ENCODE measurements around a stretch of chr9.

DNA sequence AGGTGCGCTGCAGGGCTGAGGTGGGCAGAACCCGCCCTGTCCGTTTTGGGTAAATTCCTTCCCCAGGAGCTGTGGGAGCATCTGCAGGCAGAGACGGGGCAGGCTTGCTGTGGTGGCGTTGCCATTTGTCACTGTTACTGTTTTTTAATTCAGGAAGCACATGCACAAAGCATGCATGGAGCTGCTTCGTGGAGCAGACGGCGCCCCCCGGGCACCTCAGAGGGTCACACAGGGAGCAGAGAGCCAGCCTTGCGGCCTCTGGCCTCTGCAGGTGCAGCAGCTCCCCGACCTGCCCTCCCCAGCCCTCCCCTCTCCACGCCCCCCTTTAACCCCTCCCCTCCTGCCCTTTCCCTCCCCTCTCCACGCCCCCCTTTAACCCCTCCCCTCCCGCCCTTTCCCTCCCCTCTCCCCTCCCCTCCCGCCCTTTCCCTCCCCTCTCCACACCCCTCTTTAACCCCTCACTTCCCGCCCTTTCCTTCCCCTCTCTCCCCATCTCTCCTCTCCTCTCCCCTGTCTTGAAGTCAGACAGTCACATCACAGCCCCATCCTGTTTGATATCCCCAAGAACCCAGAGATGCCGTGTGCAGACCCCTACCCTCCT, 29.4 kb upstream of the UBAC1 start:
- PRO-cap, result no peak

DNA sequence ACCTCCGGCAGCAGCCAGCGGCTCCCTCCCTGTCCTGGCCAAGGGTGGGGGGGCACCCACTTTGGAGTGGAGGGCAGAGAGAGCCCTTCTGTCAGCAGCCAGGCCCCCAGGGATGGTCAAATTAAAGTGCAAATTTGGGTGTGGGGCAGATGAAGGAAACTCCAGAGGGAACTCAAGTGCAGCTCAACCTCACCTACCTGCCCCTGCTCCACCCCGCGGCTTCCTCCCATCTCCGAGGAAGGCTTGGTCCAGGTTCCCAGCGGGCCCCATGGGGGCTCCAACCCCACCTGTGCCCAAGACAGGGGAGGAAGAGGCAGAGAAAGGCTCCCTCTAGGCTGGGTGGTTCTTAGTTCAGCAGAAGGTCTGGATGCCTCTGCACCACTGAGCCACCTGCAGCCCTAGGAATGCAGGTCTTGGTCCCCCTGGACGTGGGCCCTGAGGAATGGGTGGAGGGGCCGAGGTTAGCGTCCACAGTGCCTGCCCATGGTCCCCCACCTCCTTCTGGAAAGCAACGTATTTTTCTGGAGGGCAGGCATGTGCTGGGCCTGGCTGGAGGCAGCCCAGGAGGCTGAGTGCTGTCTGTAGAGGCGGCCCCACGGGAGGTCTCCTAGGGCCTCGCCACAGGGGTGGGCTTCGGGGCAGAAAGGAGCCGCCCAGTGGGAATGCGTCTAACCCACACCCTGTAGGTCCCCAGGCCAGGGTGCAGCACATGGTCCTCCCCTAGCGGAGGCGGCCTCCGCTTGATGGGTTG, 48.0 kb upstream of the UBAC1 start:
- PRO-cap, result no peak

GRCh38 chr9:136088872-136089204, 6.3 kb downstream of the NACC2 start:
- PRO-cap, result no peak

- PRO-cap, result unidirectional peak, plus-strand start at chr9:136117977
These were observed 1.2 kb downstream of the TMEM250 start for GRCh38 chr9:136117226-136118035.

GRCh38 chr9:136245903-136246431, 355 bp upstream of the QSOX2 start:
- PRO-cap, result bidirectional peak, plus-strand start at chr9:136246091, minus-strand start at chr9:136245812

- PRO-cap, result bidirectional peak, plus-strand start at chr9:136328293, minus-strand start at chr9:136328166
These were observed 597 bp downstream of the GPSM1 start for GRCh38 chr9:136328025-136328247.

DNA sequence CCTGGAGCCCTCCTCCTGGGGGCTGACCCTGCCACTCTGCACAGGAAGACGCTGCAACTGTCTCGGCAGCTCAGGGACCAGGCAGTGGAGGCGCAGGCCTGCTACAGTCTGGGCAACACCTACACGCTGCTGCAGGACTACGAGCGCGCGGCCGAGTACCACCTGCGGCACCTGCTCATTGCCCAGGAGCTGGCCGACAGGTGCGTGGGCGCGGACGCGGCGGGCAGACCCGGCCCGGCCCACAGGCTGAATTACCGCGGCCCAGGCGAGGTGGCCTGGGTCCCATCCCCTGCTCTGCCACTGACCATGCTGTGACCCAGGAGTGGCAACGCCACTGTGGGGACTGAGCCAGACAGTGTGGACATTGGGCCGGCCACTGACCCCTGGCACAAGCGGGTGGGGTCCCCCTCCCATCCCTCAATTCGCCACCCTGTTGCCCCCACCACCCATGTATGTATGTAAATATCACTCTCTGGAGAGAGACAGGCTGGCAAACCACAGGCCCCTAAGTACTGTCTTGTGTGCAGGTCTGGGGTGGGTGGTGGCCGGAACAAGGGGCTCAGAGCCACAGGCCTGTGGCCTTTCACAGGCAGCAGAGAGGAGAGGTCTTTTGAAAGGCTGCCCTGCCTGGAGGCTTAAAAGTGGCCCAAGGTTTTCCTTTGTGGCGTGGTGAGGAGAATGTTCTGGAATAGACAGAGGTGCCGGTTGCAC, 11.3 kb downstream of the GPSM1 start:
- PRO-cap, result no peak

- PRO-cap, result no peak
These were observed 4.9 kb downstream of the SNAPC4 start for GRCh38 chr9:136395073-136395543.

DNA sequence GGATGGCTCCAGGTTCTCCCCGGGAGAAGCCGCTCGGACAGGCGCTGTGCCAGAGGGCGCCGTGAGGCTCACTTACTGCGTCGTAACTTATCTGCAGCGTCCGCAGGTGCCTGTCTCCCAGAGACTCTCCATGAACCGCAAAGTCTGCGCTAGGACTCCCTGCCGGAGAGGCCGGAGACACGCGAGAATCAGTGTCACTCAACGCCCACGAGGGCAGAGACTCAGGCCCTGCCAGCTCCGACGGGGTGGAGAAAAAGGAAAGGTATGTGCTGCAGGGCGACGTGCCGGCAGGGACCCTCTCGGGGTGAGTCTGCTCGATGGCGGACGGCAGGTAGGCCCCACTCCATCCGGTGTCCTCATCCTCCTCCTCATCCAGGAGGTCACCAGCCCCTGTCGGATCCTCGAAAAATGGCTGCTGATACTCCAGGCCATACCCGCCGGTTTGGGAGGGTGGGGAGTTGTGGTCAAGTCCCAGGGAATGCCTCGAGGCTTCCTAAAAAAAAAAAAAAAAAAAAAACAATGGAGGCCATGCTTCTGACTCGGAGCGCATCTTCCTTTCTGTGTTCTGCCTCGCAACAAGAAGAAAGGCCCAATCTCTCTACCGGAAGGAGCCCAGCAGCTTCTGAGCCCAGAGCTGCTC, 3.2 kb downstream of the ENTR1 start:
- PRO-cap, result no peak

DNA sequence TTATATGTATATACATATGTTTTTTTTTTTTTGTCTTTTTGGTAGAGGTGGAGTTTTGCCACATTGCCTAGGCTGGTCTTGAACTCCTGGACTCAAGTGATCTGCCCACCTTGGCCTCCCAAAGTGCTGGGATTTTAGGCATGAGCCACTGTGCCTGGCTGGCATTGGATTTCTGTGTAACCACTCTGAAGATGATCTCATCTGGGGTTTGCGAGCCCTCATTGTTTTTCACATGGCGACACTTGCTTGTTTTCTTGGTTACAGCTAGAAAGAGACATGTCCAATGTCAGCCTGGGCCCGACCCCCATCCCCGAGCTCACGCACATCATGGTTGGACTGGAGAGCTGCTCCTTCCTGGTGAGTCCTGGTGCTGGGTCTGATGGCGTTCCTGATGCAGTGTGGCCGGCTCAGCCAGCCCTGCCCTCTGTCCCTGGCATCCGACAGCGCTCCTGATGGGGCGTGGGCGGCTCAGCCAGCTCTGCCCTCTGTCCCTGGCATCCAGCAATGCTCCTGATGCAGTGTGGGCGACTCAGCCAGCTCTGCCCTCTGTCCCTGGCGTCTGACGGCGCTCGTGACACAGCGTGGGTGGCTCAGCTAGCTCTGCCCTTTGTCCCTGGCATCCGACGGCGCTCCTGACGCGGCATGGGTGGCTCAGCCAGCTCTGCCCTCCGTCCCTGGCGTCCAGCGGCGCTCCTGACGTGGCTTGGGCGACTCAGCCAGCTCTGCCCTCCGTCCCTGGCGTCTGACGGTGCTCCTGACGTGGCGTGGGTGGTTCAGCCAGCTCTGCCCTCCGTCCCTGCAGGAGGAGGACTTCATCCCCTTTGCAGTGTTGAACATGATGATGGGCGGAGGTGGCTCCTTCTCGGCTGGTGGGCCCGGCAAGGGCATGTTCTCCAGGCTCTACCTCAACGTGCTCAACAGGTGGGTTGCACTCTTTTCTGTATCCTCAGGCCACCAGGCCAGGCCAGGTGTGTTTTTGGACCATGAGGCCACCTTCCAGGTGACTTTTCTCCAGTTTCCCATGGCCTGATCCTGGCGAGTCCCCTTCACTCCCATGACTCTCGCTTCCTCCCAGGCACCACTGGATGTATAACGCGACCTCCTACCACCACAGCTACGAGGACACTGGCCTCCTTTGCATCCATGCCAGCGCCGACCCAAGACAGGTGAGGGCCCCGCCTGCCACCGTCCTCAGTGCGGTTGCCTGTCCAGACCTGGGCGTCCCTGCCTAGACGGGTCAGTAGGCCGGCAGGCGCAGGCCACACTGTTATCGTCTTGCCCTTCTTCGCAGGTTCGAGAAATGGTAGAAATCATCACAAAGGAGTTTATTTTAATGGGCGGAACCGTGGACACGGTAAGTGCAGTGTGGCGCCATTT, 7.8 kb downstream of the PMPCA start:
- PRO-cap, result no peak

DNA sequence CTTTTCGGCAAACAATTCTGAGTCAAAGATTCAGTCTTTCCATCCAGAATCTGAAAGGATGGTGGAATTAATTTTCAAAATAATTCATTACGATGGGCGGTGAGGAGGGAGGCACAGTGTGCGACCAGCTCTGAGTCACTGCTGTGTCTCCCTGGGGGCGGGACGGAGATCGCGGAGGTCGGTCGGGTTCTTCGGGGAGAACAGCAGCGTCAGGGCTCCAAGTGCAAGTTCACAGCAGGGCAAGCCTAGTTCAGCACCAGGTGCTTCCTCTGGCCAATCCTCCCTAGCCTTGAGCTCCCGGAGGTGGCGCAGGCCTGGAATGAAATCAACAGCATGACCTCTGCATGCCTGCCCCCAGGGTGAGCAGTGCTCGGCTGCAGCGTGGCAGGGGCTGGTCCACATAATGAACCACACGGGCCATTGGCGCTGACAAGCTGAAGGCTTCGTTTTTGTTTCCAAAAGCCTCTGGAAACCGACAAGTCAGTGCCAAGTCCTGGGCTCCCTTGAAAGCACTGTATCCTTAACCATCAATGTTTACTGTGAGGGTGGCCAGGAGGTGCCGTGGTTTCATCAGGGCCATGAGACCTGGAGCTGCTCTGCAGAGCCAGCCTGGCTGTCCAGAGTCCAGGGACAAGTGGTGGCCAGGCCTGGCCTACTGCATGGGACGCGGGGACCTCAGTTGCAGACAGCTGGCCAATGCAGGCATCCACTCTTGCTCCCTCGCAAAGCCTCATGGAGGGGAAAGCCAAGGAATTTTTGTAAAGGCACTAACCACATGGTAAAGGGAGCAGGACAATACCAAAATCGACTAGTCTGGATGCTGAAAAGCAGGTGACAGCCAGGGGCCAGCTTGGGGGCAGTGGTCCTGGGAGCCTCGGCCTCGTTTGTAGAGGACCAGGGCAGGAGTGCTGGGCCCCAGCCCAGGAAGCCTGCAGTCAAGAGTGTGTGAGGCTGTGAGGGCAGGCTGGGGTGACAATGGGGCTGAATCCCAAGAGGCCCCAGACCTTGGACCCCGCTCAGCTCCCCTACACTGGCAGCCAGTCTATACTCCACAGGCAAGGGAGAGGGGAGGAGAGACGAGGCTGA, 2.2 kb upstream of the INPP5E start:
- PRO-cap, result no peak

GRCh38 chr9:136451108-136451663, 11.5 kb upstream of the INPP5E start:
- PRO-cap, result no peak

DNA sequence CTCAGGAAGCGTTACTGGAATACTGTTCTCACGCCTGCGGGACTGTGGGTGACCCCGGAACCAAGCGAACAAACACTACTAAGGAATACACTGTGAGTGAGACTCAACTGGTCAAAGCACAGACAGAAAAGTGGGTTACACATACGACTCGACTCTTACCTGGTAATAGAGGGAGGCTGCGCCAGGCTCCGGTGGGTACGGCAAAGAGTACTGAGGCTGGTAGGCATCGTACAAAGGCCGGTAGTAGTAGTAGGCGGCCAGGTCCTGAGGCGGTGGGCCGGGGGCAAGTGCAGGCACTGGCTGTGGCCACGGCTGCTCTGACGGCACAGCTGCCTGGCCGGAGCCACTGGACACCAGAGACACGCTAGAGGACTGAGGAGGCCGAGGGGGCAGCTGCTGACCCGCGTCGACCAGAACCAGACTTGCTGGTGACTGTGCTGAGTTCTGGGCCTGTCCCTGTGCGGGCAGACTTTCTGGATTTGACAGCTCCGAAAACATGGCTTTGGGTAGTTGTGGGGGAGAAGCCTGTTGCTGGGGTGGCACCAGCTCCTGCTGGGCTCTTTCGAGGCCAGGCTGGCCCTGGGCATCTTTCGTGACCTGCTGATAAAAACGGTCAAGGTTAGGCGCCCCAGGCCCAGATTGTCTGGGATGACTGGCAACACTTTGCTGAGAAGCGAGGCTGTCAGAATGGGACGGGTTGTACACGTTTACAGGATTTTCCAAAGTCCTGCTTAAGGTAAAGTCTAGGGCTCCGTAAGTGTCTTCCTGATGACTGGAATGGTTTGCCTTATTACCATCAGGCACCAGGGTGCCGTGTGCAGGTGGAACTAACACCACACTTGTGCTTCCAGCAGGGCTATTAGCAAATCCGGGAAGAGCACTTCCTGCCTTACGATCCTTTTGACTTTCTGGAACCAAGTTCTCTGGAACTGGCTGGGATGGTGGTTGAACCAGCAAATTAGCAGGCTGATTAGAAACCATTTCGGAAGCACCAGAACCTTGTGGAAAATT, 8.6 kb downstream of the SEC16A start:
- PRO-cap, result no peak

GRCh38 chr9:136510935-136511494, 28.2 kb upstream of the SEC16A start:
- PRO-cap, result no peak

GRCh38 chr9:136526553-136527074, 19.2 kb downstream of the NOTCH1 start:
- PRO-cap, result no peak

GRCh38 chr9:136539226-136540088, 6.4 kb downstream of the NOTCH1 start:
- PRO-cap, result no peak

- PRO-cap, result no peak
These were observed 6.4 kb upstream of the NOTCH1 start for GRCh38 chr9:136552053-136552935.

GRCh38 chr9:136614230-136614750, 48.4 kb upstream of the EGFL7 start:
- PRO-cap, result no peak

DNA sequence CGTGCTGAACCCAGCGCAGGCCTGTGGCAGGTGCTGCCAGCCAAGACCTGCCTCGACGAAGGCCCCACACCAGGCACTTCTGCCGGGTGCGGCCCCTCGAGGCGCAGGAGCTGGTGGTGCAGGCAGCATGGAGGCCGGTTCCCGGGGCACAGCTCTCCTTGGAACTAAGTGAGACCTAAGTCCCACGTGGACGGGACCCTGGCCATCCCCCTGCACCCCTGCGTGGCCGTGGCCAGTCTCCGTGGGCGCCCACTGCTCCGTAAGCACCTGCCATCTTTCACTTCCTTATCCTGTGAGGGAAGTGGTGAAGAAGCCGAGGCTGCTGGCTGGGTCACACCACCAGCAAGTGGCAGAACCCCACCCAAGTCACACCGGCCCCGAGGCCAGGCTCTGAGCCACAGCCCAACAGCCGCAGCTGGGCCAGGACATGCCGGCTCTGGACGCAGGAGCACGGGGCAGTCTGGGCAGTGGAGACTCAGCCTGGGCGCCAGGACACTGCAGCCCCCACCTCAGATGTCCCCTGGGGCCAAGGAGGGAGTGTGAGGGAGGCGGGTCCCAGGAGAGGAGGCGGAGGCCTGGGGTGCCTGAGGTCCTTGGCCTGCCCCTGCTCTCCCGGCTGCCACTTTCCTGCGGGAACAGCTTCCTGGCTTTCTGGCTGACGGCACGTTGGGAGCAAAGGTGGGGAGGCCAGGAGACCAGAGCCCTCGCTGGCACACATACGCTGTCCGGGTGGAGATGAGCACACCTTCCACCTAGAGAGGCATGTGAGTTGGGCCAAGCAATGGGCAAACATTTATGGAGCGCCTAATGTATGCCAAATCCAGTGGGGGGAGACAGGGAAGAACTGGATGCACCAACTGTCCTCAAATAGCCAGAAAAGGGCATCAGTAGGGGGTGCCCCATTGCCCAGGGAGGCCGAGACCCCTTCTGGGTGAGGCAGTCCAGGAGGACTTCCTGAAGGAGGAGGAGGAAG, 44.0 kb upstream of the EGFL7 start:
- PRO-cap, result no peak

DNA sequence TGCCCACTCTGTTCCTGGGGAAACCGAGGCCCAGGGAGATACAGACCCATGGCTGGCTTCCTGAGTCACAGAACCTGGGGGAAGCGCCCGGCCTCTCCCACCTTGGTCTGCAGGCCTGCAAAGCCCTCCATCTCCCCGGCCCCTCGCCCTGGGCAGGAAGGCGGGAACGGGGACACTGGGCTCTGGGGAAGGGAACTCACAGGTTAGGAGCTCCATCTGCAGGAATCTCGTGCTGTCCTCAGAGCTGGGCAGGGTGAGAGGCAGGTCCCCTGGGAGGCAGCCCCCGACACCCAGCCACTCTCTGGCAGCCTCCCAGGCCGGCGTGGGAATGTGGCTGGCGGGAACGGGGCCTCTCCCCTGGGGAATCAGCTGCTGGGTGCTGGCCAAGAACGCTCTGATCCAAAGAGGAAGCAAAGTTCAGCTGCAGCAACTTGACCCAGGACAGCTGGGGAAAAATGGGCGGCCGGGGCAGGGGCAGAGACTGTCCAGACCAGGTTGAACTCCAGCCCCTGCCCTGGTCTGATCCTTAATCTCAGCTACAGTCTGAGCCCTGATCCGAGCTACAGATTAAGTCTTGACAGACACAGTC, 37.6 kb upstream of the EGFL7 start:
- PRO-cap, result no peak

All from type B pancreatic cell (in vitro differentiated cells).